ENCODE measurements around a stretch of chr12.

- RRBS: no CpG with 5 or more reads among the region's 19 CpGs
Observed at GRCh38 chr12:123398182-123398997, 14.5 kb downstream of the KMT5A start.

DNA sequence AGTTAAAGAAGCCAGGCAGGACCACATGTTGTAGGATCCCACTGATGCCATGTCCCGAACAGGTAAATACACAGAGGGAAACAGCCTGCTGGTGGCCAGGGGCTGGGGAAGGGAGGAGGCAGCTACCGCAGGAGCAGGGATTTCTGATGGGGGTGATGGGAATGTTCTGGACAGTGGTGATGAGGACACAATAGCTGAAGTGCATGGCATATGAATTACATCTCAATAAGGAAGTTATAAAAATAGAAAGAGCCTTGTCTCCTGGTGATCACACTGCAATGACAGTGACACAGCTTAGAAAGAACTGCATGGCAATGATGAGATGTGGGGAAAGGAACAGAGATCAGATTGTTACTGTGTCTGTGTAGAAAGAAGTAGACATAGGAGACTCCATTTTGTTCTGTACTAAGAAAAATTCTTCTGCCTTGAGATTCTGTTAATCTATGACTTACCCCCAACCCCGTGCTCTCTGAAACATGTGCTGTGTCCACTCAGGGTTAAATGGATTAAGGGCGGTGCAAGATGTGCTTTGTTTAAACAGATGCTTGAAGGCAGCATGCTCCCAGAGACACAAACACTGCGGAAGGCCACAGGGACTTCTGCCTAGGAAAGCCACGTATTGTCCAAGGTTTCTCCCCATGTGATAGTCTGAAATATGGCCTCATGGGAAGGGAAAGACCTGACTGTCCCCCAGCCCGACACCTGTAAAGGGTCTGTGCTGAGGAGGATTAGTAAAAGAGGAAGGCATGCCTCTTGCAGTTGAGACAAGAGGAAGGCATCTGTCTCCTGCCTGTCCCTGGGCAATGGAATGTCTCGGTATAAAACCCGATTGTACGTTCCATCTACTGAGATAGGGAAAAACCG is 34.6 kb downstream of the SNRNP35 start:
- RRBS: no CpG with 5 or more reads among the region's 11 CpGs

DNA sequence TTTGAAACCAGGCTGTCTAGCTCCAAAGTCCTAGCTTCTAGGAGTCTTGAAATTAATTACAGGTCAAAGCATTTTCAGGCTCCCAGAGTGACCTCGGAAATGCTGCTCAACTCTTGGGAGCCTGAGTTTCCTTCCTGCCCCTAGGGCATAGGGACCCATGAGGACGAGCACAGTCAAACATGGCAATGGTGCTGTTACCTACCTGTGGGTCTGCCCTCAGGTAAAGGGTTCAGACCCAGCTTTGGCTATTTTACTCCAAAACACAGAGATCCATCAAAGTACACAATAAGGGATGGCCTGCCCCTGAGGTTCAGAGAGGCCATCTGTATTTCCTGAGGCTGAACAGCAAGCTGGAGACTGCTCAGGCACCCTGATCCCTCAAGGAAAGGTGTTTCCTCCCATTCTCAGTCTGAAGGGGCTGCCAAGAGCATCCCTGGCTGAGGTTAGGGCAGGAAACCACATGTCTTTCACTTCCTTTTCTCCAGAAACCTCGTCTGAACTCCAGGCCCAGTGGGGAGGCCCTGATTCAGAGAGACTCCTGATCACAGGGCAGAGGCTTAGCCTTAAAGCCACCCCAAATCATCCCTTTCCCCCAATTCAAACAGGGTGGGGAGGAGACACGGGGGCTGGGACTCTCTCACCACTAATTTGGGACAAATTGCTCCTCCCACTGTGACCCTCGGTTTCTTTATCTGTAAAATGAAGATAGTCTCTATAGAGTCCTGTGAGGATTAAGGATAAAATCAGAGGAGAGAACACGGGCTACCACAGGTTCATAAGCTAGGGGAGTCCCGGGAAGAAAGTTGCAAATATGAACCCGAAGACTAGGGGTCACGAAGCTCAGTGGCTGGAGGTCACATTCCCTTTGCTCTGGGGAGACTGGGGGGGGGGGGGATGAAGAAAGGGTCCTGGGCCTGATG is 1.4 kb downstream of the RILPL1 start:
- RRBS: no CpG with 5 or more reads among the region's 9 CpGs

- RRBS: no CpG with 5 or more reads among the region's 23 CpGs
Observed at GRCh38 chr12:123583160-123583827, 1.1 kb upstream of the TMED2 start.

DNA sequence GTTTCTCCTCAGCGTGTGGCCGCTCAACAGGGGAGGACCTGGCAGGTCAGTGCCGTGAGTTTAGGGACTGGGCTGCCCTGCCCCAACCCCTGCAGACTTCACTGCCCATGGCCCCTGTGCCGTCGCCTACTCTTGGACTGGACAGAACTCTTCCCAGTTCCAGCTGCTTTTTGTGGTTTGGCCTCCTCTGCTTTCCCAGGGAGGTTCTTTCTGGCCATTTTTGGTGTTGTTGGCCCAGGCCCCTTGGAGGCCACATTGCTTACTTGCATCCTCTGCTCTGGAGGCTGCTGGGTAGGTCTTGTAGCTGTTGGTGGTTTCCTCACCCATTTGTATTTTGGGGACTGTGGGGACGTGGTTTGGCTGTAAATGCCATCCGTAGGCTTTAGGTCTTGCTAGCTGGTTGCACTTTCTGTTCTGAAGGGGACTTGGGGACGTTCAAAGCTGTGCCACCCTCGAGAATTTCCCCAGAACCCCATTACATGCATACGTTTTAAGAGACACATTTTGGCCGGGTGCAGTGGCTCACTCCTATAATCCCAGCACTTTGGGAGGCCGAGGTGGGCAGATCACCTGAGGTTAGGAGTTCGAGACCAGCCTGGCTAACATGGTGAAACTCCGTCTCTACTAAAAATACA is 19.9 kb upstream of the DNAH10 start:
- RRBS: no CpG with 5 or more reads among the region's 14 CpGs

GRCh38 chr12:123907859-123908324 is 64.7 kb downstream of the CCDC92 start:
- RRBS: 95% methylated on average over 1 of the region's 4 CpGs

- RRBS: no CpG with 5 or more reads among the region's 18 CpGs
Observed at GRCh38 chr12:123949364-123950056, 23.1 kb downstream of the CCDC92 start.

GRCh38 chr12:124006446-124006958 is 33.5 kb downstream of the ZNF664 start:
- RRBS: no CpG with 5 or more reads among the region's 7 CpGs

DNA sequence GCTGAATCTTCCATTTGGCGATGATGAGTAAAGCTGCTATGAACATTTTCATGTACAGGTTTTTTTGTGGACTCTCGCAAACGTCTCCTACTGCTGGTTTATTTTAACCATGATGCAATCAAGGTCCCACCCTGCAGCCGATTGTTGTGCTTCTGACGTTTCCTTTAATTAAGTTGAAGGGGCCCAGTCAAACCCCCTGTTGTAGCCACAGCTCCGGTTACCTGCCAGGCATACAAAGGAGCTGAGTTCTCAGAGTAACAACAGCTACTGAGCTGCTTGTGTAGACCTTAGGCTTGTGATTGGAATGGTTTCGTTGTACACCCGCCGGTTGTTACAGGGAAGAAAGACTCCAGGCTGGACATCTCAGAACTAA is 63.3 kb downstream of the ZNF664 start:
- RRBS: 35% methylated on average over 4 of the region's 9 CpGs

- RRBS: no CpG with 5 or more reads among the region's 9 CpGs
Observed at GRCh38 chr12:124277975-124278359, 16.9 kb upstream of the RFLNA start.

DNA sequence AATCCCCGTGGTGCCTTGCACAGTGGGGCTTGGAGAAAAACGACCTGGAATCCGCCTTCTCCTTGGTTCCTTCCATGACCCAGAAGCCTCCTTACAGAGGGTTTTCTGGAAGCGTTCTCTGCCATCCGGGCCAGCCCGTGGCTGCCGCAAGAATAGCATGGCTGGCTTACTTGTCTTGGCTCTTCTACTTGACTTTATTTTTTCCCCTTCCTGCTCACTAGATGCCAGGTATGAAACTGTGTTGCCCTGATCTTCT is 2.1 kb downstream of the RFLNA start:
- RRBS: no CpG with 5 or more reads among the region's 7 CpGs

- RRBS: 97% methylated on average over 9 of the region's 26 CpGs
Observed at GRCh38 chr12:124326036-124326640, 31.2 kb downstream of the RFLNA start.

GRCh38 chr12:124326780-124327260 is 31.9 kb downstream of the RFLNA start:
- RRBS: 100% methylated on average over 3 of the region's 10 CpGs

DNA sequence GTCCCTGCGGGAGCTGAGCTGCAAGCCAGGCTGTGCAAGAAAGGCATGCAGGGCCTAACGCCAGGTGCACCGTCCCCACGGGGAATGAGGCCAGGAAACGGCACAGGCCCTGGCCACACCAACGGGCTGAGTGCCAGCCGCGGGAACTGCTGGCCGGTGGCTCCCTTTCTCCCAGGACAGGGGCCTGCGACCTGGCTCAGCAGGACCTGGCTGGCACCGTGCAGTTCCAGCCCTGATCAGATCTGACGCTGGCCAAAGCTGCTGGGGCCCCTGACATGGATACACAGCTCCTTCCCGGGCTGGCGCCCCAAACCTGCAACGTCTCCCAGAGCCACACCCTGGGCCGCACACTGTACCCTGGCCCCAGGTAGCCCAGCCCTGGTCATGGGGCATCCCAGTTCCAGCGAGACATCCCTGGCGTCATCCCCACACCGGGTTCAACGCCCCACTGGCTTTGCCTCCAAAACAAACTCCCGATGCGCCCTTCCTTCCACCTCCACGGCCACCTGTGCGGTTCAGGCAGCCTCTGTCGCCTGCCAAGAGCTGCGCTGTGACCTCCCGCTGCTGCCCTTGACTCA is 65.1 kb downstream of the RFLNA start:
- RRBS: no CpG with 5 or more reads among the region's 27 CpGs

DNA sequence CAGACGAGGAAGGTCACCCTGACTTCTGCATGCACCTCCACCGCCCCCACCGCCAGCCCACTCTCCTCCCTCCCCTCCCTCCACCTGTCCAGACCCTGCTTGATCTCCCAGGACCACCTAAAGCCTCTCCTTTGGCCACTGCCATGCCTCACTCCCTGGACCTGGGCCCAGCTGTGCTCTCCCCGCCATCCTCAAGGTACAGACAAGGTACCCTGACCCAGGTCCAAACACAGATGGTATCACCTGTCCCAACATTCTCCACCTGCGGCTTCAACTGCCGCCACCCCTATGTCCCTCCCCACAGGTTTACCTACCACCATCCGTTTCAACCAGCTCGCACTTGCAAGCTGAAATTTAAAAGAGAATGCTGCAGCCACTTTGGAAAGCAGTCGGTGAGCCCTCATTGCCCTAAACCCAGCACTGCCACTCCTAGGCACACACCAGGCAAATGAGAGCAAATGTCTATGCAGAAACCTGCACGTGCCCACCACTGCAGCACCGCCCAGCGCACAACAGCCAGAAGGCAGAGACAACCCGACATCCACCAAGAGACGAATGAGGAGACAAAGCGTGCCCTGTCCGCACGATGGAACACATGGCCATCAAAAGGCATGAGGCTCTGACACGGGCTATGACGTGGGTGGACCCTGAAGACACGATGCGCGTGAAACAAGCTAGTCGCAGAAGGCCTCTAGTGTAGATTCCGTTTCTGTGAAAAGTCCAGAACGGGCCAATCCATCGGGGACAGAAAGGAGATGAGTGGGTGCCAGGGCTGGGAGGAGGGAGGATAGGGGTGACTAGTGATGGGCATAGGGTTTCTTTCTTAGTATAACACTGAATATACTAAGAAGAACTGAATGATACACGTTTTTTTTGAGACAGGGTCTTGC is 71.0 kb downstream of the RFLNA start:
- RRBS: no CpG with 5 or more reads among the region's 27 CpGs

- RRBS: no CpG with 5 or more reads among the region's 36 CpGs
Observed at GRCh38 chr12:124381620-124382702, 87.1 kb downstream of the RFLNA start.

DNA sequence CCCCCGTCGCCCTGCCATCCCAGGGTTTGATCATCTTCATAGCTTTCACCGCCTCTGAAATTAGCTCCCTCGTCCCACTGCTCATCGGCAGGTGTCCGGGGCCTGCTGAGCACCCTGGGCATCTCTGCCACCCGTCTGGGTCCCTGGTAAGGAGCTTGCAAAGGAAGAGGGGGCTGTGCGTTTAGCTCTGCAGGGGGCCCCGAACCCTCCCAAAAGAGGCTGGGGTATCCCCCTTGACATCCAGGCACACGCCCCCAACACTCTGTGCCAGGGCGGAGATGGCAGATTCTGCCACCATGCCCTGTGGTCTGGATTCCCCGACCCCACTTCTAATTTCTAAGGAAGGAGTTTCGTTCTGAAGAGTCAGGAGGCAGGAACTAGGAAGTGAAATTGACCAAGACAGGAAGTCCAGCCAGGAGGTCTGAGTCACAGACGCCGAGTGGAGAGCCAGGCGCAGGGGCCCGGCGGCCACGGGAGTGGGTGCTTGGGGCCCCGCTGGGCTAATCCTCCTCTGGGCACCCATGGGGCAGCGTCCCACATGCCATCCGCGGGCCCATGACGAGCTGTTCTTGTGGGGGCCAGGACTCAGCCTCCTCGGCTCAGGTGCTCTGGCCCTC is 95.7 kb downstream of the RFLNA start:
- RRBS: no CpG with 5 or more reads among the region's 25 CpGs

DNA sequence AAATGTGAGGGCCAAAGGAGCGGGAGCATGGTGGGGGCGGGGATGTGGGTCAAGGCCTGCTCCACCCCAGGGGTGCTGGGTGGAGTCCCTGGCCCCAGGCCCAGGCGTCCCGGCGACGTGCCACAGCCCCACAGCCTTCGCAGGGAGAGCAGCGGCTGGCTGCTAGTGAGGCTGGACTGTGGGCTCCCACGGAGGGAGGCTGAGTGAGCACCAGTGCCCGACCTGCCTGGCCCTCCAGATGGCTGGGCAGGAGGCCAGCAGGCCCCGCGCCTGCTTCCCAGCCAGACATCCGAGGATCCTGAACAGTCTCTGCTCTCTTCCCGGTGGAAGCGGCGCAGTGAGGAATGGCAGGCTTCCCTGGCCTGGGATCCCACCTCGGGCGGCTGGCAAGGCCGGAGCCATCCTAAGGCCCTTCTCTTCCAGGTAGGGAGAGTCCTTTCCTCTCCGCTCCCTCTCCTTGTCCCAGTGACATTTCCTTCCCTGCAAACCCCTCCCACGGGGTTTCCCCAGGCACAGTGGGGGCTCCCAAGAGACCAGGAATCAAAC is 128.4 kb downstream of the RFLNA start:
- RRBS: 95% methylated on average over 6 of the region's 21 CpGs

- RRBS: no CpG with 5 or more reads among the region's 22 CpGs
Observed at GRCh38 chr12:124428135-124428722, 133.3 kb downstream of the RFLNA start.

DNA sequence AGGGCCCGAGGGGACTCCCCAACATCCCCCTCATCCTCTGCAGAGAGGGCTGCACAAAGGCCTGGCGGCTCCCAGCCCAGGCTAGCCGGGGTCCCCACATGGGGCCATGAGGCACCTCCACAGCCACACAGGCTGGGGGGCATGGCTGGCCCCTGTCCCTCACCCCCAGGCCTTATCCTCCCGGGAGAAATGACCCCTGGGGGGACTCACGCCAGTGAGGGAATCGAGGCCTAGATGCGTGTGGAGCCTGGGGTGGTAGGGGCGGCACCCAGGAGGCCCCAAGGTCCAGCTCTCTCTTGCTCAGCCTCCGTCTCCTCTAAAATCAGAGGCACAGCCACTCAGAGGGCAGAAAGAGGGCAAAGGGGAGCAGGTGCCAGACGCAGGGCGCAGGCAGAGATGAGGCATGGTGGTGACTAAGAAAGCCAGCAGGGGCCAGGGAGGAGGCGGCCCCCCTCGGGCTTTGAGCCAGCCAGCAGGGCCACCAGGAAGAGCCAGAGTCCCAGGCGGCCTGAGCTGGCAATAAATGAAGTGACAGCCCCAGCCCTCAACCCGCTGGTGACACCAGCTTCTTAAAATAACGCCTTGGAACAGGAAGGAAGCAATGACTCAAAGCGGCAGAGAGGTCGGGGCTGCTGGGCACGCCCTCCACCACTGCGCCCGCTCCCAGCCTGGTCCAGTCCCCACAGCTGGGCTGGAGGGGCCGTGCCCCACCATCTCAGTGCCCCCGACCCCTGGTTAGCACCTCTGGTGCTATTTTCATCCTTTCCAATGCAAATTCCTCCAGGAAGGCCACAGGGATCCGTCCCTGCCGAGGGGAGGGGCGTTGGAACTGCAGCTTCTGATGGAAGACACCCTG is 114.1 kb downstream of the NCOR2 start:
- RRBS: 16% methylated on average over 2 of the region's 26 CpGs

Measured in GM06990 (cell line).